Gastrocnemius medialis (tissue), 3 donors: ENCODE measurements around the gene DCPS.

GRCh38 chr11:125228441-125228914, 63.9 kb downstream of the PKNOX2 start:
- PRO-cap, result no peak
- RAMPAGE, long total RNA, 3 experiments, result no peak in any of the 3 experiments

- PRO-cap, result no peak
- RAMPAGE, long total RNA, 3 experiments, result no peak in any of the 3 experiments
These were observed 69.6 kb upstream of the CDON start for GRCh38 chr11:126132155-126132719.

DNA sequence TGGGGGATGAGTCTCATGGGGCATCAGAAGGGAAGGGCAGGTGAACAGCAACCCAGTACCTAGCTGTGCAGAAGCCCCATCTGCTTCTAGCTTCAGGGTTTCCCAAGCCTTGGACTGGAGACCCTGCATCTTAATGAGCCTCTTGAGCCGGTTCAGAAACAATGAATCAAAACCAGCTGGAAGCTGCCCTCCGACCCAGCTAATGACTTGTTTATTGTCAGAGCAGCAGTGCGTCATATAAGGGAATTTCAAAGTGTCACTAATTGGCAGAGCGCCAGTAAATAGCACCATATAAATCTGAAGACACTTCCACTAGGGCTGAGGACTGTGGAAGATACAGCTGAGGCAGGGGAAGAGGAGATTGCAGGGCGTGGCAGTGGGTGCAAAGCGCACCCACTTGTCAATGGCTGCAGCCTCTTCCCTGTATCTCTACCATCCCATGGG, 57.4 kb downstream of the RPUSD4 start:
- PRO-cap, result no peak
- RAMPAGE, long total RNA, 3 experiments, result no peak in any of the 3 experiments

GRCh38 chr11:126268137-126268738, 457 bp downstream of the SRPRA start:
- PRO-cap, result no peak
- RAMPAGE, long total RNA, 3 experiments, result no peak in any of the 3 experiments

DNA sequence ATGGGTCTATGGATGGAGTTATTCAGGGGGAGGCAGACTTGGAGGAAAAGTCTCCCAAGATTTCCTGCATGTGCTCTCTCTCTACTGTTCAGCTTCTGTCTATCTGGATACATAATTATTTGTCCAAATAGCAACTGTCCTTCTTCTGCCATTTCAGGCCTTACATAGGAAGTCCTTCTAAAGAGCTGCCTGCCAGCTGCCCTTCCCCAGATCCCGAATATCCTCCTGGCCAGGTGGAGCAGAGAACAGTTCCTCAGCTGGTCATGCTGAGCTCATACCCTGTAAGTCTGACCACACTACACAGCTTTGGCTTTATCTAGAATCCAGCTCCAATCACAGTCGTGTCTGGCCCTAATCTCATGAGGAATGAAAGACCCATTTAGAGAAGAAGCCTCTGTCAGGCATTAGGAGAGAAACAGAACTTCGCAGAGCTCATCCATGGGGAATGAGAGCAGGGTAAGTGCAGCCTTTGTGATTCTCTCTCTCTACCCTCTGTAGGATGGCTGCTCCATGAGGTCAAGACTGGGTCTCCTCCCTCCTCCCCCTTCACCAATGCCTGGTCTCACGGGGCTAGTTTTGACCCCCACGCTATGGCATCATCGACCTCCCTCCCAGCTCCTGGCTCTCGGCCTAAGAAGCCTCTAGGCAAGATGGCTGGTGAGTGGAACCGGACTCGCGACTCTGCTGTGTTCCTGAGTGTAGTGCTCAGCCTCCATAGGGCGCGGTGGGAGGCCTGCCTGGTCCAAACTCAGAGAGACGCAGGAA, 7.6 kb downstream of the TIRAP start:
- PRO-cap, result no peak
- RAMPAGE, long total RNA, 3 experiments, result no peak in any of the 3 experiments

DNA sequence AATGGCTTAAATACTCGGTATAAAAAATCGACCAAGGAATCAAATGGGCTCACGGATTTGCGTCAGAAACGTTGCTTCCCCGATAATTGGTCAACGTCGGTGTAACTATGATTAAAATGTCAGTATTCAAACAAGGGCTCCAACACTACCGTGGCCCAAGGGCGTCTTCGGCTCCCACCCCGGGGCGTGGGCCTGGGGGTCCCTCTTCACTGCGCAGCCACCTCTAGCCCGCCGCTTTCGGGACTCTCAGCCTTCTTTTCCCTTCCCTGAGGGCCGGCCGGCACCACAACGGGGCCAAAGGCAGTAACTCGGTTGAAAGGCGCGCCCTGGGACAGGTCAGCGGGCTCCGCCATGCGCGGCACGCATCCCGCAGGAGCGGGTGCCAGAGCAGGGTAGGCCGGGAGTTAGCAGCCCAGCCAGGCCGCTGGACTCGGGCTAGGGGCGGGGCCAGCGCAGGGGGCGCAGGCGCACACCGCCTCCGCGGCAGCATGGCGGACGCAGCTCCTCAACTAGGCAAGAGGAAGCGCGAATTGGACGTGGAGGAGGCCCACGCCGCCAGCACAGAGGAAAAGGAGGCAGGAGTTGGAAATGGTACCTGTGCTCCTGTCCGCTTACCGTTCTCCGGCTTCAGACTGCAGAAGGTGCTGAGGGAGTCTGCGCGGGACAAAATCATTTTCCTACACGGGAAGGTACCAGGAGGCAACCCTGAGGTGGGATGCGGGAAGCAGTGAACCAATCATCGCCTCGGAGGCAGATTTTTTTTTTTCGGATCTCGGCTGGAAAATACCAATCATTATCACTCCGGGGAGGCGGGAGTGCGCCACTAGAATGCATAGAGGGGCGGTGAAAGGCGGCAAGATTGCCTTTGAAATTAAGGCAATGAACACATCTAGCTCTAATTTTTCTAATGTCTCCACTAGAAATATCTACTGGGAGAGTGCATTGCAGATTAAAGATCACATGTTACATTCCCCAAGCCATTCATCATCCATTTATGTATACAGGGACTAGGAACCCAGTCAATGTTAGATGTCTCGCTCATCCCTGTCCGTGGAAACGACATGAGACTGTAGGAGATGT, at the start of gene DCPS:
TSS of gene DCPS (plus strand) at position 468 of the 1,080 bp plus-strand sequence.
- PRO-cap, result bidirectional peak, plus-strand start at position 472 of the sequence, minus-strand start at position 381 of the sequence
- RAMPAGE, long total RNA, 3 experiments, result start-site peak on the plus strand in 3 of 3 experiments, centred at positions 466 to 474 of the sequence, 102 to 225 reads per replicate

DNA sequence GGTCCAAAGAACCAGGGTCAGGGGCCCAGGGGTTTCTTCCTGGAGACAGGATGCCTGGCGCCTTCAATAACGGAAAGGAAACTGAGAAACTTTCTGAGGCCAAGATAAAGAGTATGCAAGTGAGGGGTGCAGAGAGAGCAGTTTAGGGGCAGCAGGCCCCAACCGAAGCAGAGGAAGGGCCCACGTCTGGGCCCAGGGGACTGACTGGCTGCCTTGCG, 557 bp upstream of the ST3GAL4 start:
- PRO-cap, result no peak
- RAMPAGE, long total RNA, 3 experiments, result no peak in any of the 3 experiments

GRCh38 chr11:126415131-126415579, 59.7 kb downstream of the ST3GAL4 start:
- PRO-cap, result no peak
- RAMPAGE, long total RNA, 3 experiments, result no peak in any of the 3 experiments

DNA sequence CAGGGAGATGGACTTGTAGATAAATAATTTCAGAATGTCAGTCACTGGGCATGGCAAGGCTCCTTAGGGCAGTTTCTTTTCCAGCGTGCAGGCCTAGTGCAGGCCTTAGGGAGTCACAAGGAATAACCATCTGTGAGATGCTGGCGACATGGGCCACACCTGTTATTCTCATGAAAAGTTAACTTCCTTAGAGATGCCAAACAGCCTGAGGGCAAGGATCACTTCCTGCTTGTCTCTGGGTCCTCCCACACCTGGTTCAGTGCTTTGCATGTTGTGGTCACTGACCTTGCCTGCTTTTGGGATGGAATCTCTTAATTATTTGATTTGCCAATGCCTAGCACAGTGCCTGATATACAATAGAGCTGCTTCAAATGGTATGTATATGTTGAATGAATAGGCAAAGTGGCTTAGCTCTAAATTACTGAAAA, 70.7 kb downstream of the ST3GAL4 start:
- PRO-cap, result no peak
- RAMPAGE, long total RNA, 3 experiments, result no peak in any of the 3 experiments

DNA sequence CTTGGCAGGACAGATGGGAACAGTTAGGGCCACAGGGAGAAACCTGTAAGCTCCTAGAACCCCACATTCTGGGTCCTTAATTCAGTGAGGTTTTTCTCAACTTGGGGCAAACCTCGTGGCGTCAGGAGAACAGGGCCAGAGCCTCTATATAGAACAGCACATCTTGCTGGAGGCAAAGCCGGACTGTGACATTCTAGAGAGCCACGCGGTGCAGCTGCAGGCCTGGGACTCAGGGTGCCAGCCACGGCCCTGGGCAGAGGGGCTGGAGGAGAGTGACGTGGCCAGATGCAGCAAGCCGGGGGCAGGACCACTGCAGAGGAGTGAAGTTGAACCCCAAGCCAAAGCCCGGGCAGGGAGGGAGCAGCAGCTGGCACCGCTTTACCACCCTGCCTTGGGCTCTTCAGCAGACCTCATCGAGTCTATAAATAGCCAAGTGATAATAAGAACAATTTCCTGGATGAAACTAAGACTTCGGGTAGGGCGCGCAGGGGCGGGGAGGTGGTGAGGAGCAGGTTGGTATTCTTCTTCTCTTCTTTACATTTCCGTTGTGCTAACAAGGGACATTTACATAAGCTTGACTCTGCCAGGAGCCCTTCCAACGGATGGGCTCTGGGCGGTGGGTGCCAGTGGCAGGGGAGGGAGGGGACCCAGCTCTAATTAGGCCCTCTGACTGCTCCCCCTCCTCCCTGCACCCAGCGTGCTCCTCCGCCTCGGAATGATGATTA, 110.1 kb downstream of the ST3GAL4 start:
- PRO-cap, result no peak
- RAMPAGE, long total RNA, 3 experiments, result no peak in any of the 3 experiments

DNA sequence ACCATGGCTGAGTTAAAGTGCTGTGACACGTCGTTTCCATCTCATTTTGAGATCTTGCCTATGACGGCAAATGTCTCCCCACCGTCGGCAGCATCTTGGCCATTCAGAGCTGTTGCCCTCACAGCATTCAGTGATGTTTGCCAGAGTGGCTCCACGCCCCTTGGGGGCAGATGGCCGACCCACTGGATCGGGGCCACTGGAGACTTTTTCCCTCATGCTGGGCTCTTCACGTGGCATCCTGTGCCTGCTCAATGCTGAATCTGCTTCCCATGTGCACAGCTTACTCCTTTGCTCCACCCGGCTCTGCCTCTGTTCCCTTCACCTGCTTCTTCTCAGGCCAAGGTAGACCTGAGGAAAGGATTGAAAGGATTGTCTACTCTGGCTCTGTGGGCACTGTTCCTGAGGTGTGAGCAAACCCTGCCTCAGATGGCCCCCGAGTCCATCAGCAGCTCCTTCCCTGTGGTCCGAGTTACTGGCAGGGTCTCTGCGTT, 314.9 kb downstream of the KIRREL3 start:
- PRO-cap, result no peak
- RAMPAGE, long total RNA, 3 experiments, result no peak in any of the 3 experiments

DNA sequence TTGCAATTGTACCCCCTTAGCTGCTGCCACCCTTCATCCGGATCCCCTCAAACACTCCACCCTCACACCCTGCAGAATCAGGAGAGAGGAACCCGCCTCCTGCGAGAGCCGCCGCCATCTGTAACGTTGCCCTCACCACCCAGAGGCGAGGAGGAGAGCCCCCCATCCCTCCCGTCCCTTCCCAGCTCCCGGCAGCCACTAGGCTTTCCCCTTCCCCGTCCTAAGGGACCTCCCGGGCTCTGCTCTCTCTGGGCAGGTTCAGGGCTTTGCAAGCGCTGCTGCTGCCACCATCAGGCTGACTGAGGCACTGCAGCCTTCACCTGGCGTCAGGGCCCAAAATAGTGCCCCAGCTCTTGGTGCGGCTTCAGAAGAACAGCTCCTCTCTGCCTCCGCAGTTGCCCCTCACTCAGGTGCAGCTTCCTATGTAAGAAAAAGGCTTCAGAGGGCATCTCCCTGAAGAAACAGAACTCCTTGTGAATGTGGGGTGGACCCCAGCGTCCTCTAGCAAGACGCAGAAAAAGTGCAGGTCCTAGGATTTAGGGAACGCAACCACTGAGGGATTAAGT, 10.2 kb downstream of the KIRREL3 start:
- PRO-cap, result no peak
- RAMPAGE, long total RNA, 3 experiments, result no peak in any of the 3 experiments

DNA sequence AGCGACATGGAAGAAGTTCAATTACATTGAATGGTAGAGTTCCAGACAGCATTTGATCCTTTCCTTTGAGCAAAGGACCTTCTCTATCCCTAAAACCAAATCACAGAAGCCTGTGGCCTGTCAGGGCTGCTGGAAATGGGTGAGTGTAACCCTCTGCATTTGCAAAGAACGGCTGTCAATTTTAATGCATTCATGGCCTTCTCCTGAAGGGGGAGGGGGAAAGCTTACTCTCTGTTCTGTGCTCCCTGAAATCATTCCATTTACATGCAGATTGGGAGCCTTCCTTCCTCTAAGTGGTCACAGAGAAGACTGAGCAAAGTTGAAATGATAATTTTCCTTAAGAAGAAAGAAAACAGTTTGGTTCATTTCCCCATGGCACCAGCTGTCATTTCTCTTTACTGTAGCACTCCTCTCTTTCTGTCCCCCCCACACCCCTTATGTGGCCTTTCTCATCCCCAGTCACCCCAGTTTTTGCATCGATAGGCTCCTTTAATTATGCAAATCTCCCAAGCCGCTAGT, 109.3 kb upstream of the KIRREL3 start:
- PRO-cap, result no peak
- RAMPAGE, long total RNA, 3 experiments, result no peak in any of the 3 experiments

DNA sequence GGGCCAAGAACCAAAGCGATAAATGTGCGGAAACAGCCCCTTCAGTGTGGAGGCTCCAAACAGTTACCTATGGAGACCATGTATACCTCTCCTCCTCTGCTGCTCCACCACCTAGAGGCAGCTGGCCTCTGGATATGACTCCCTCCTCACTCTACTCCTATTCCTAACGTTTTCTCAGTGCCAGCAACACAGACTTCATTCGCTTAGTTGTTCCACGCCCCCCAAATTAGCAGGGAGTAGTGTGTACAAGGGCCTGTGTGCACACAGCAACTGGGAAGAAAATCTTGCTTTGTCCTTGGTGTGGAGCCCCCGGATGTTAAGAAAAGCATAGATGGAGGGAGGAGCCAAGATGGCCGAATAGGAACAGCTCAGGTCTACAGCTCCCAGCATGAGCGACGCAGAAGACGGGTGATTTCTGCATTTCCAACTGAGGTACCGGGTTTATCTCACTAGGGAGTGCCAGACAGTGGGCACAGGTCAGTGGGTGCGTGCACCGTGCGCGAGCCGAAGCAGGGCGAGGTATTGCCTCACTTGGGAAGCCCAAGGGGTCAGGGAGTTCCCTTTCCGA, 362.3 kb upstream of the KIRREL3 start:
- PRO-cap, result no peak
- RAMPAGE, long total RNA, 3 experiments, result no peak in any of the 3 experiments

GRCh38 chr11:128302299-128303274, 284.8 kb downstream of the ETS1 start:
- PRO-cap, result no peak
- RAMPAGE, long total RNA, 3 experiments, result no peak in any of the 3 experiments

GRCh38 chr11:128330186-128330680, 257.1 kb downstream of the ETS1 start:
- PRO-cap, result no peak
- RAMPAGE, long total RNA, 3 experiments, result no peak in any of the 3 experiments

- PRO-cap, result no peak
- RAMPAGE, long total RNA, 3 experiments, result no peak in any of the 3 experiments
These were observed 72.2 kb downstream of the ETS1 start for GRCh38 chr11:128514895-128515738.

DNA sequence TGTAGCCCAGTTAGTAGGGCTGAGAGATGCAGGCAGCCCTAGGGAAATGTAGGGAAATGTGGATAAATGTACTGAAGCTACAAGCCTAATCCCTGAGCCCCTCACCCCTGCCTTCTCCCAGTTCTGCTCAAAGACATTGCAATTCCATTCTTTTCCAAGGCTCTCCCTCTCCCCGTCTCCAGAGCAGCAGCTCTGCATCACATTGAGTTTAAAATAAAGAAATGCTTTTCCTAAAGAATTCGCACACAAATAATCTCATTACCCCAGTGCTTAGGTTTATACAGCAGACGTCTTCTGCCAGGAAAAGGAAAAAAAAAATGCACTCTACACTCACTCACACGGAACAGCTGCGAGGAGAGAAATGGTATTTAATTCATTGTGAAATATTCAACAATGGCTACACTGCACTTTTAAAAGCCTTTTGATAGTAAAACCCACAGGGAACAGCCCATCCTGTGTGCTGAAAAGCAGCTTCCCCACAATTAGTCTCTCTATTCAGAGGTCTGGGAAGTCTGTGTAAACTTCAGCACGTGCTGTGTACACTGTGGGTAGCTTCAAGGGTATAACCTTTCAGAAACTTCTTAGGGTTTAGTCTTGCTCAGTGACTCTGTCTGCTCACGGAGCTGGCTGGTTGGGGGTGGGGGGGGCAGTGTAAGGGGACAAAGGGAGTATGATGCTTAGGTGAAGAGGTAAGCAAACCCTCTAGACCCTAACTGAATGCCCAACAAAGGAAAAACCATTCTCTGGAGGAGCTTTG, 42.8 kb downstream of the ETS1 start:
- PRO-cap, result no peak
- RAMPAGE, long total RNA, 3 experiments, result no peak in any of the 3 experiments

DNA sequence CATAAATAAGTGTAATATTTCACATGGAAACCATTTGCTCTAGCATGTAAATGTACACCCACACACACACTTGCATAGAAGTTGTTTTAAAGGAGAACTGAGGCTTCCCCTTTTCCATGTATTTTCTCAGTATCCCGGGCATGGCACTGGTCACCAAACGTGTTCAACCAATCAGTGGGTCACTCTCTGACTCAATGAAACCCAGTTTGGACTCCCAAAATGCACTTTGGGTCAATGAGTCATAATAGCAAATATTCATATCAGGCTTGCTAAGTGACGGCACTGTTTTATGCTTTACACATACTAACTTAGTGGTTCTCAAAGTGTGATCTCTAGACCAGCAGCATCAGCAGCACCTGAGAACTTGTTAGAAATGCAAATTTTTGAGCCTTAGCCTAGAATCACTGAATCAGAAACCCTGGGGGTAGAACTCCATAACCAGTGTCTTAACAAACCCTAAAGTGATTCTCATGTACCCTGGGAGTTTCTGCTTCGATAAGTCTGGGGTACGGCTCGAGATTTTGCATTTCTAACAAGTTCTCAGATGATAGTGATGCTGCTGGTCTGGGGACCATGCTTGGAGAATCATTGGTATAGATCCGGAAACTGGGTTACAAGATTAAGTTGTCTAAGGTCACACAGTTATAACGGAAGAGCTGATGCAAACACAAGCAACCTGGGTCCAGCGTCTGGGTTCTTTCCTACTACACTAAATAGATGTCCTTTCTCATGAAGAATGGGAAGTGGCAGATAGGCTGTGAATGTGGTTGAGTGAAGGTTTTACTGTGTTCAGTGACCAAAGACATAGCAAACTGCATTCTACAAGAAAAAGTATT, 35.6 kb downstream of the ETS1 start:
- PRO-cap, result no peak
- RAMPAGE, long total RNA, 3 experiments, result no peak in any of the 3 experiments

- PRO-cap, result no peak
- RAMPAGE, long total RNA, 3 experiments, result no peak in any of the 3 experiments
These were observed 4.4 kb downstream of the ETS1 start for GRCh38 chr11:128582942-128583385.